ENCODE results near the genes CTDSP2 and TAFA2.

DNA sequence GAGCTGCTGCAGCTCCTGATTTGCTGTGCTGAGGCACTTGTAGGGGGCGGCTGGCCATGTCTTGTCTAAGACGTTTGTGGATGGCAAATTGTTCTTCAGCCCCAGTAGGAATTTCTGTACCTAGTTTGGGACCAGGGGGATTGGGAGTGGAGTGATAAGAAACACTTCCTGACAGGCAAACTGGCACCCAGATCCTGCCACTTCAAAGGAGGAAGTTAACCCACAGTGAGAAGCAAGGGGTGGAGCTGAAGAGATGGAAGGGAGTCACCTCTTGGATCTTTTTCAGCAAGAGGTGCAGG is 14.7 kb upstream of the TAC3 start:
- RRBS = no CpG with 5 or more reads among the region's 2 CpGs

GRCh38 chr12:57133322-57133749 is 5.1 kb downstream of the LRP1 start:
- RRBS = no CpG with 5 or more reads among the region's 9 CpGs

GRCh38 chr12:57151556-57152485 is 23.5 kb downstream of the LRP1 start:
- RRBS = 33% methylated on average over 3 of the region's 18 CpGs

DNA sequence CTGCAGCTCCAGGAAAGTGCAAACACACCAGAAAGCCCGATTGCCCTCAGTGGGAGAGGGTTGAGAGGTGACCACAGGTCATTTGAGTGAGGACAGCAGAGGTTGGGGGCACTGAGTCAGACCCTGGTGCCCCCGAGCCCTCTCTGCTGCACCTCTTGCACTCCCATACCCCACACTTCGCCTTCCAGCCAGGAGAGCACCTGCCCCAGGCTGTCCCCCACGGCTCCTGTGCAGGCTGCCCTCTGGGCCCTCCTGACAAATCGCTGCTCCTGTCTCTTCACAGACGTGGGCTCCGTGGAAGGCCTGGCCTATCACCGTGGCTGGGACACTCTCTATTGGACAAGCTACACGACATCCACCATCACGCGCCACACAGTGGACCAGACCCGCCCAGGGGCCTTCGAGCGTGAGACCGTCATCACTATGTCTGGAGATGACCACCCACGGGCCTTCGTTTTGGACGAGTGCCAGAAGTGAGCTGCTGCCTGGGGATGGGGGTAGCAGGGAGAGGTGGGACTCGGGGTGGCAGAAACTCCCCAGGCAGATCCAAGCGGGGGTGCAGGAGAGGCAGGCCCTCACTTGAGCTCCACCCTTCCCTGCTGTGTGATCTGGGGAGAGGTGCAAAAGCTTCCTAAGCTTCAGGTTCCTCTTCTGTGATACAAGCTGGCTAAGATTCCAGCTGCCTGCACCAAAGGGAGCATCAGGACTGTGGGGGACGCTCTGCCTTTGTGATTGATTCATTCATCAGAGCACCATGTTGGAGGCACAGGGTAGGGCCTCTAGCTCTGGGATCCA is 29.4 kb upstream of the NXPH4 start:
- RRBS = no CpG with 5 or more reads among the region's 21 CpGs

DNA sequence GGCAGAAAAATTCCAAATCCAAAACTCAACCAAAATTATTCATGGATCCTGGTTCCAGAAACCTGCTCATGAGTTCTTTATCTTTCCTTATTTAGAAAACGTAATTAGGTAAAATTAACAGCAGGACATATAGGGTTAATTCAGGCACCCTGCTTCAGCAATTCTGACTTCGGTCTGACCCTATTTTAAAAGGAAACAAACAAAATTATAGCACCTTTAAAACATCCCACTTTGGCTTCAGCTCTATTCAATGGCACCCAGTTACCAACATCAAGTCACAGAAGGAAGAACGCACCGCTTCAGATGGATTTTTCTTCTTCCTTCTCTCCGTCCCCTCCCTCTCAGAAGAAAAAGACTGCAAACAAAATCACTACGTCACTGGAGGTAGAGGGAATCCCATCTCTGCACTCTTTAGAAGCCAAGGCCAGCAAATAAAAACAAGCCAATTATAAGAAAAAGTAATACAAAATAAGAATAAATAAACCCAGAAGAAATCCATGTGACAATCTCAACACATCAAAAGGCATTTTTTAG is 89.7 kb downstream of the R3HDM2 start:
- RRBS = no CpG with 5 or more reads among the region's 6 CpGs

DNA sequence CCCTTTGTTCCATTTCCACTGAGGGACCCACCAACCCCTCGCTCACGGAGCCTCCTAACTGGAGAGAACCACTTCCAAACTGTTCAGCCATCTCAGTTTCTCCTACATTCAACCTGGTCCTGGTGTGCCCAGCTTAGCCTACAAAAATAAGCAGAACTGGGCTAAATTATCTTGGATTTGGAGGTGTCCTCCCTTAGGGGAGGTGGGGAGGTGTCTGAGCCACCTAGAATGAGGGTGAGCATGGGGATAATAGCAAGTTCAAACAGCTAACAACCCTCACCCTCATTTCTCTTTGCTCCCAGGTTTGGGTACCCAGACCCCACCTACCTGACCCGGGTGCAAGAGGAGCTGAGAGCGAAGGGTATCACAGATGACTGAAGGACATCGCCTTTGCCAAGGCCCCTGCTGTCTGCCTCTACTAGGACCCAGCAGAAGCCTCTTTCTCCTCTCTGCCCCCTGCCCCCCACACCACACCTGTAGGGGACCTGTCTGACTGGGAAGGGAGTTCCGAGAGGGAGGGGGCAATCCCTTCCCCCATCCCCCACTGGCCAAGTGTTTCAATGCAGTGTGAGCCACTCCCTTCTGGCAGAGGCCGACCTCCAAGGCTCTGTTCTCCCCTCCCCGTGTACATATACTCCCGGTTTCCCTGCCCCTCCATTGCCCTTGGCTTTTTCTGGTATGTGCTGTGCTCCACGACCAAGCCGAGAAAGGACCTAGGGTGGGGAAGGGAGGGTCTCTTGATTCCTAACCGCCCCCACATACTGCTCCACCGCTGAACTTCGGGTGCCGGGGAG is 2.3 kb upstream of the ARHGEF25 start:
- RRBS = 58% methylated on average over 1 of the region's 15 CpGs

DNA sequence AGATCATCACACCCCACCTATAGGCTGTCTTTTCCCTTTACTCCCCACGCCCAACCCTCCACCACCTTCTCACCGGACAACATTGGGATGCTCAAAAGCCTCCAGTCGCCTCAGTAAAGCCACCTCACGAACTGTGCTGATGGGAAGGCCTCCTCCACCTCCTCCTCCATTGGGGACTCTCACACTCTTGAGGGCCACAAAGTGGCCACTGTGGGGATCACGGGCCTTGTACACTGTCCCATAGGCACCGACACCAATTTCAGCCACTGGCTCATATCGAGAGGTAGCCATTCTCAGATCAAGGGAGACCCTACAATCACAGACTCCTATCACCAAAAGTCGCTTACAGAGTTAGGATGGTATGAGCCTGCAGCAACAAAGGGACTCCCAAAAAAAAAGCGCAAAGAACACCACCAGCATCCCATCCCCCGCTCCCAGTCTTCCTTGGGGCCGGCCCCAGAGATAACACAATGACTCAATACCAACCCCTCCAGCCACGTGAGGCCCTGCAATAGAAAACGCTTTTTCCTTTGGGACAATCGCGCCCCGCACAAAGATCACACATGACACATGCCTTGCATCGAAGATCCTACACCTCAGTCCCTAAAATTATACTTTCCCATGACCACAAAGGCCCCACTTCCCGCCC is 559 bp downstream of the CDK4 start:
- RRBS = no CpG with 5 or more reads among the region's 18 CpGs

GRCh38 chr12:57824256-57824761 is 5.8 kb upstream of the AVIL start:
- RRBS = 79% methylated on average over 2 of the region's 8 CpGs

DNA sequence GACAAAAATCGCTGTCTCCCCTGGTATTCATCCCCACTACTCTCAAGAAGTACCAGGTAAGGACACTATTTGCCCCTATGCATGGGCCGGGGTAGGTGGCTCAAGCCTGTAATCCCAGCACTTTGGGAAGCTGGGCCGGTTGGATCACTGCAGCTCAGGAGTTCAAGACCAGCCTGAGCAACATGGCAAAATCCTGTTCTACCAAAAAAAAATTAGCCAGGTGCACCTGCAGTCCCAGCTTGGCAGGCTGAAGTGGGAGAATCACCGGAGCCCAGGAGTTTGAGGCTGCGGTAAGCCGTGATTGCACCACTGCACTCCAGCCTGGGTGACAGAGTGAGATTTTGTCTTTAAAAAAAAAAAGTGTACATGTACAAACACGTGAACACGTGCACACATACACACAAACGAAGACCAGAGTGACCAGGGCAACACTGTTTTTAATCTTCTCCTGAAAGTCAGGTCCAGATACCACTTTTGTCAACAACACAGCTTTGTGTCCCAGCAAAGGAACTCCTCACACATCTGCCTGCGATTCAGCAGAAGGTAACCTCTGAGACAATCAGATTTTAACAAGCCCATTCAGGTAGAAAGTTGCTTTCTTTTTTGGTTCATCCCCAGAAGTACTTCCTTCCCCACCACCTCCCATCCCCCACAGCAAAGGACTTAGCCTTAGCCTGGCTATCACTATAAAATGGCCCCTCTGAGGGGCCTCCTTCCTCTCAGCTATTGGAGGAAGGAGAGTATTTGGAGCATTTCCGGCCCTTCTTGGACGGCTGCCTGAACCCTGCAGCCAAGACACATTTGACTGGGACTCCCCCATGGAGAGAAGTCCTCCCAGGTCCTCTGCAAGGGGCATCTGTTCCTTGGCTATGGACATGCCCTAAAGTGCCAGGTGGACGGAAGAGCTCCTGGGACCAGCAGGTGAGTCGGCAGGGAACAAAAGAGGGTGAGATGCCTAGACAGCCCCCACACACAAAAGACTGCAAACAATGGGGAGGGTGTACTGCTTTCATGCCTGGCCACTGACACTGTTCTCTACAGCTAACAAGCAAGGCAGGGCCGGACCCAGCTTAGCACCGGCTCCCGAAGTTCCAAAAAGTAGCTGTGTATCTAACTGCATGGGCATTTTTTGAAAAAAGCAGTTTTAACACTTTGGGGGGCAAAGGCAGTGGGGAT is 9.8 kb downstream of the CTDSP2 start:
- RRBS = no CpG with 5 or more reads among the region's 17 CpGs

DNA sequence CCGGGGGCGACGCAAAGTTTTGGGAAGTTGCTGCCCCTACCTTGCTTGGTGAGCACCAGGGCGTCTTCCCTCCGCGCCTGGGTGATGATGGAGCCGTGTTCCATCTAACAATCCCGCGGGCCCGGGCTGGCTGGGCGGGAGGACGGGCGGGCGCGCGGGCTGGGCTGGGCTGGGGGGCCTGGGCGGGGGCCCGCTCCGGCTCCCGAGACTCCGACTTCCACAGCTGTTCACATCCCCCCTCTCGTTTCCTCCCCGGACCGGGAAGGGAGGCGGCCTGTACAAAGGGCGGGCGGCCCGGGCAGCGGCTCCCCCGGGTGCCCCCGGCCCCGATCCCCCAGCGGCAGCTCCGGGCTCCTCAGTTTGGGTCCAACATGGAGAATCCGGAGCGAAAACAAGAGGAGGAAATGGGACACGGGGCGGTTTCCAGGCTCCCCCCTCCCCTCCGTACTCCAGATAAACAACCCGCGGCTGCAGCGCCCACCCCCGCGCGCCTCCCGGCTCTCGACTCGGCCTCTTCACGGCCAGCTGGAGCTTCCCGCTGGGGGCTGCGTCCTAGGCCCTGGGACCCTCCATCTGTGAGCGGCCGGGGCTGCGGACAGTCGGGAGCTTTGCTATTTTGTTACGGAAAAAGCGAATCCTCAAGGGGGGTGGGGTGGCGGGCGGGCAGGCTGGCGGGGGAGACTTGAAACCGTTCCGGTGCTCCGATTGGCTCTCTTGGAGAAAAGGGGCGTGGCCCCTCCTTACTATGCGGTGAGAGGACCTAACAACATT is at the start of gene CTDSP2:
TSS of gene CTDSP2 (minus strand) at position 398 of the 771 bp plus-strand sequence.
- RRBS = 2% methylated on average over 42 of the region's 65 CpGs

DNA sequence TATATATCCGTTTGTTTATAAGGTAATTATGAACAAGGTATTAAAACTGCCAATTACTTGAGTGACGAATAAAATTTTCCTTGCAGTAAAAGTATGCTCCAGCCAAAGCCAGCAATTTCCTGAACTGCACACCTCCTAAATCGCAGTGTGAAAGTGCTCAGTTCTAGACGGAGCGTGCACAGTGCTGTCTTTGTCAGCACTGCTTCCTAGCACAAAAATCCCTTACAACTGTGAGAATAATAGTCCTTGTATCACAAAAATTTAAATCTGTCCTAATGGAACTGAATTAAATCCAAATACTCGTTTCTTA is 26.3 kb downstream of the LRIG3 start:
- RRBS = no CpG with 5 or more reads among the region's 6 CpGs

DNA sequence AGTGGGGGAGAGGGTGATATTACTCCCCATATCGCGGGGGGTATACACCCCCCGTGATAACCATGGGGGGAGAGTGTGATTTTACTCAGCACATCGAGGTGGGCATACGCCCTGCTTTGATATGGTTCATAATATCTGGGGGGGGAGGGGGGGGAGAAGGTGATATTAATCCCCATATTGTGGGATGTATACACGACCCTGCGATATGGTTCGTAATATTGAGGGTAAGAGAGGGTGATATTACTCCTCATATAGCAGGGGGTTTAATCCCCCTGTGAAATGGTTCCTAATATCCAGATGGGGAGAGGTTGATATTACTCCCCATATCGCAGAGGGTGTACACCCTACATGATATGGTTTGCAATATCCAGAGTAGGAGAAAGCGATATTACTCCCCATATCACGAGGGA is 64.5 kb upstream of the SLC16A7 start:
- RRBS = no CpG with 5 or more reads among the region's 11 CpGs

GRCh38 chr12:62192450-62193192 is at the start of gene TAFA2:
TSS of gene TAFA2 (minus strand) at chr12:62192773.
- RRBS = no CpG with 5 or more reads among the region's 22 CpGs

- RRBS = no CpG with 5 or more reads among the region's 5 CpGs
These were observed 7.9 kb upstream of the USP15 start for GRCh38 chr12:62252082-62252953.

- RRBS = no CpG with 5 or more reads among the region's 2 CpGs
These were observed 79.0 kb downstream of the USP15 start for GRCh38 chr12:62339133-62339723.

GRCh38 chr12:62481634-62482449 is 15.2 kb downstream of the MON2 start:
- RRBS = no CpG with 5 or more reads among the region's 4 CpGs

- RRBS = no CpG with 5 or more reads among the region's 6 CpGs
These were observed 147.2 kb downstream of the MON2 start for GRCh38 chr12:62613720-62614306.

DNA sequence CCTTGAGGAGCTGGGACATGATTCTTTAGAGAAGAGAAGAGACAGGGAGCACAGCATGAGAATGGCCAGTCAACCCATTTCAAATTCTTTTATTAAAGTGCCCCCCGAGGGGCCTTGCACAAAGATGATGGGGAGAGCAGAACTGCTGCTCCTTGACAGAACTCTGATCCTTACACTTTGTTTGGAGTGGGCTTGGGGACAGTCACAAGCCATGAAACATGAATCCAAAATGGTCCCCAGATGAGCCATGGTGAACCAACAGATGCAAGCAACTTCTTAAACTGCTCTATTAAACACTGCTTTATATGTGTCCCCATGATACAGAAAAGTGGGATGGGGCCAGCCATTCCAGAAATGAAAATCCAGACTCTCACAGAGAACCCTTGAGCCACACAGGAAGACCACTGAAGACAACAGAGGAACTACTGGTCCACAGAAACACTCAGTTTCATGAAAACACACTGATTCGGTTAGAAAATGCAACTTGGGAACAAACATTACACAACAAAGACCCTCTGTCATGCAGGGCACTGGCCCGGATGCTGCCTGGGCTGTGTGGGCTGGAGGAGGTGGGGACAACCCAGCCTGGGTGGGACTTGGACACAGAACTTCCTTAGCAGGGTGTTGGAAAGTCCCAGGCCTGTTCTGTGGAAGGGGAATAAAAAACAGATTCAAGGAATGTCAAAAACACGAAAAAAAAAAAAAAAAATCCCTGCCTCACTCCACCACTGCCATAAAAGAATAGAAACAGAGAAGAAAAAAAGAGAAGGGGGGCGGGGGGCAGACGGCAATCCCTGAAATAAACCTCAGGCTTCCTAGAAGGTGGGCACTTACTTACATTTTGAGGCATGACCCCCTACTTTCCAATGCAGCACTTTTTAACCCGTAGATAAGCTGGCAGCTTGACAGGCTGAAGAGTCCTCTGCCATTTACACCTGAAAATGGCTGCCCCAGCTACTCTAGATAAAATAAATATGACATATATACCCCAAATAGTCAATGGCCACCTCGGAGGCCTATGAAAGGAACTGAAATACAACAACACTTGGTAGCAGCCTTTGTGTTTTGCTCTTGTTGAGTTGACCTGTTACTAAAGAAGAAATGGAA is 180.9 kb downstream of the MON2 start:
- RRBS = no CpG with 5 or more reads among the region's 8 CpGs

- RRBS = no CpG with 5 or more reads among the region's 9 CpGs
These were observed 214.4 kb downstream of the PPM1H start for GRCh38 chr12:62720393-62721065.